ENCODE measurements around a stretch of chr15.

DNA sequence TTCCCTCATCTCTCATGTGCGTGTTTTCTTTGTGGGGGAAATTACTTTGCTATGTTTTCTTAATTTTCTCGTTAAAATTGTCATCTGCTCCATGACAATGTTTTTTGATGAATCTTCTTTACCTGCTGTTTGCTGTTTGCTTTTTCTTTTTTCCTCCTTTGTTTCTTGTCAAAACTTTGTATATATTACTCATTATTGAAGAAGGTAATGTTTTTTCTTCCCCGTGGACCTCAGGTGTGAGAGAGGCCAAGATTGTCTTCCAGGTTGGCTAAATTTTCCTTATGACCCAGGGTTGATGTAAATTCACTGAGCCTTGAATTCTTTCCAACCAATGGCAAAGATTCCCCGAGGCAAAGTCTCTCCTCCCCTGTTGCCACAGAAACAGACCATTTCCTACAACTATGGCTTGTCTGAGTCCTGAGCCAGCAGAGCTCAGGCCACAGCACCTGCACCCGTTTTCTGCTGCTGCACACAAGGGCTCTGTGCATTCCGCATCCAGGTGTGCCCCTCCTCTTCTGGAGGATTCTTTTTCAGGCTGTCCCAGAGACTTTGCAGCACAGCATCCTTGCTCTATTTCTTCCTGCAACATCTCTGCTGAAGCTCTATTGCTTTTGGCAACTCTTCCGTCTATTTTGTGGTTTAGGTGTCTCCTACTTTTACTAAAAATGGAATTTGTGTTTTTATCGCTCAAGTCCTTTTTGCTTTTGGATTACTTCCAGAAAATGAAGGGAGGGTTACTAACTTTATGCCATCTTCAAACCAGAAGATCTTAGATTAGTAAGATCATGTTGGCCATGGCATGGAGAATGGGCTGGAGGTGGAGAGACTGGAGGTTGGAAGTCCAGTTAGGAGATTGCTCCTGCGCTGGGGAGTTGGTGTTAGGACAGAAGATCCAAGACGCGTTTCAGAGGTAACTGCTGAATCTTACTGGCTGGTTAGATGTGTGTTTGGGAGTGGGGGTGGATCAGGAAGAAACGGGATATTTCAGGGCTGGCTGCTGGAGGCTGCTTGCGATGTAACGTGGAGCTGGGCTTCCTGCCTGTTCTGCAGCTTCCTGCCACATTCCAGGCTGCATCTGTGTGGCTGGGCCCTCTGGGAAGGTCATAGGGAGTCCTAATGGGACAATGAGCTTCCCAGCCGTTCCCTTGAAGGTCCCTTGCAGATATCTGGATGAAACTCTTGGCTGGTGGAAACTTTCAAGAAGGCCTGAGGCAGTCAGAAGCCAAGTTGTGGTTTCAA is 66.4 kb downstream of the NOX5 start:
- PRO-cap, result no peak

DNA sequence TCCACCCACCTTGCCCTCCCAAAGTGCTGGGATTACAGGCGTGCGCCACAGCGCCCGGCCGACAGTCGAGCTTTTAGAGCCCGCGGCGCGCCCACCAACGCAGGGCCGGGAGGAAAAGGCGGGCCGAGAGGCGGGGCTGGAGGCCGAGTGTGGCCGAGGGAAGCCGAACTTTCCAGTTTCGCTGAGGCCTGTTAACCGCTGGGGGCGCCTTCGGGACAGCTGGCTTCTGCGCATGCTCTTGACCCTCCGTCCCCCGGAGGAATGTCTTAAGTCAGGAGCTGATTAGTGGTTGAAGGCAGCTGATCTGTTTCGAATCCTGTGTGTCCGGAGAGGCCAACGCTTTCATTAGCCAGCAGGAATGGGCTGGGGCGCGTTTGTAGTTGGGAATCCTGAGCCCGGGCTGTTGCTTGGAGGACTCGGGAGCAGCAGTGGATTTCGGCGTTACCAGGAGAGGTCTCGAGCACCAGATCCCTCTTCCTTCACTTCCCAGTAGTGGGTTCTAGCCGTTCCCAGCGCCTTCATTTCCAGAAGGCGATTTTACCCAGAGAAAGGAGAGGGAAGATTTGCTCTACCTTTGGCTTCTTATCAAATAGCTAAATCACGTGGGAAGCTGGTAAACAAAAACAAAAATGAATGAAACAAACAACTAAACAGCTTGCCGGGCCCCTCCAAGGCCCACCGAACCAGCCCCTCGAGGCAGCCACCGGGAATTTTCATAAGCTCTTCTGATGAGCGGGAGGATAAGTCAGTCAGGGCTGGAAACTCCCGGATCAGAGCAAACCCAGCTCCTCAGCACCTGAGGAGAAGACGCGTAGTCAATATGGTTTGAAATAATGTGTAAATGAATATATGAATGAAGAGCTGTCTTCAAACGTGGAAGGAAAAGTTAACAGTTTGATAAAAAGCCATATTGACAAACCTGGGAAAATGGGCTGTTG is 10.3 kb downstream of the RPLP1 start:
- PRO-cap, result bidirectional peak, plus-strand start at position 348 of the sequence, minus-strand start at position 67 of the sequence

DNA sequence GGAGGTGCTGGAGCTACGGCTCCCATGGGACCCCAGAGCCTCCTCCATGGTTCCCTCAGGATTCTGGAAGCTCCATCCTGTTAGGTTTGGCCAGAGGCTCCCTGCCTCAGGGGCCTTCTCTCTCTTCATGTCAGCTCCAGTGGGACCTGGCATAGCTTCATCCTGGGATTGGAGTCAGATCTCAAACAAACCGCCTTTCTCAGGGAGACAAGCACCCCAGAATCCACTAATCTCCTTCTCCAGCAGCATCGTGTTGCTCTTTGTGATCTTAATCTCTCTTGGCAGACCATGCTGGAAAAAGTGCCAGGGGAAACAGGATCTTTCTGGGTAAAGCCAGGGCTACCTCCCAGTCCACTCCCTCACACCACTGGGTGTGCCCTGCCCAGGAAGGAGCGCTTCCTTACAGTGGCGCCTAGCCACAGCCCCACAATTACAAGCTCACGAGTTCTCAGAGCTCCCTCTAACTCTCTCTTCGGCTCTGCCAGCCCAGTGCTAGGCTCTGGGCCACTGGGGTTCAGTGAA is 32.2 kb downstream of the RPLP1 start:
- PRO-cap, result no peak

DNA sequence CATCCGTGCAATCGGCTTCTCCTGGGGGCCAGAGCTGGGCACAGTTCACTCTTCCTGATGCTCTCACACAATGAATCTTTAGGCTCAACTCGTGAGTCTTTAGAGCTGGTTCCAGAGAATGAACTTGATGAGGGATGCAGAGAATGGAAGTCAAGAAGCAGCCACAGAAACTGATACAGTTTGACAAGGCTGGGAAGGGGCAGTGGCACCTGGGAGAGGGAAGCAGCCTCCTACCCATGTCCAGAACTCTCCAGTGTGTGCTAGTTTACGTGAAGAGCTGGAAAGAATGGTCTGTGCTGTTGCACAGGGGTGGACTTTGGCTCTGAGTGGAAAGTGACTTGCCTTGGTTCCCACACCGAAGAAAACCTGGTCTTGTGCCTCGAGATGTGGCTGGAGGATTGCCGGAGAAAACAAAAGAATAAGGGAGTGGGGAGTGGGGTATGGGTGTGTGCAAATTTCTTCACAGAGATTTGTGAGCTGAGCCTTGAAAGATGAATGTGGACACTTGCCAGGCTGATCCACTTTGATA is 38.0 kb downstream of the RPLP1 start:
- PRO-cap, result no peak

- PRO-cap, result no peak
These were observed 139.2 kb downstream of the RPLP1 start for GRCh38 chr15:69591707-69592343.

- PRO-cap, result no peak
These were observed 288.9 kb downstream of the TLE3 start for GRCh38 chr15:69808764-69809363.

DNA sequence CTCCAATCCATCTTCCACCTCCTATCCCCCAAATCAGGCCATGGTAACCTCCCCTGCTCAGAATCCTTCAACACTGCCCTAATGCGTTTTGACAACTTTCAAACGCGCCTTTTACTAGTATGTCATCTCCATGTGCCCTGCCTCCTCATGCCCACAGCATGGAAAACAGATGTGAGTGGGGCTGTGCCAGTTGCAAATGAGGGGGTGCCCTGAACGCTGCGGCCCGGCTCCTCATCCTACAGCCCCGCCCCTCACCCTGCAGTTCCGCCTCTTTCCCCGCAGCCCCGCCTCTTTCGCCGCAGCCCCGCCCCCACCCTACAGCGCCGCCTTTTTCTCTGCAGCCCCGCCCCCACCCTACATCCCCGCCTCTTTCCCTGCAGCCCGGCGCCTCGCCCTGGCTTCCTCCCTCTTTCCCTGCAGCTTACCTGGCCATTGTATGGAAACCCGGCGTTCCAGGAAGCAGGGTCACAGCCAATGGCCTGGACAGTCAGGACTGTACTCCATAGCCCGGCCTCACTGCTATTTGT is 284.9 kb downstream of the TLE3 start:
- PRO-cap, result no peak

GRCh38 chr15:69996919-69997700 is 100.6 kb downstream of the TLE3 start:
- PRO-cap, result no peak

- PRO-cap, result no peak
These were observed 74.5 kb downstream of the TLE3 start for GRCh38 chr15:70023225-70023605.

- PRO-cap, result no peak
These were observed 46.6 kb downstream of the TLE3 start for GRCh38 chr15:70050841-70051743.

DNA sequence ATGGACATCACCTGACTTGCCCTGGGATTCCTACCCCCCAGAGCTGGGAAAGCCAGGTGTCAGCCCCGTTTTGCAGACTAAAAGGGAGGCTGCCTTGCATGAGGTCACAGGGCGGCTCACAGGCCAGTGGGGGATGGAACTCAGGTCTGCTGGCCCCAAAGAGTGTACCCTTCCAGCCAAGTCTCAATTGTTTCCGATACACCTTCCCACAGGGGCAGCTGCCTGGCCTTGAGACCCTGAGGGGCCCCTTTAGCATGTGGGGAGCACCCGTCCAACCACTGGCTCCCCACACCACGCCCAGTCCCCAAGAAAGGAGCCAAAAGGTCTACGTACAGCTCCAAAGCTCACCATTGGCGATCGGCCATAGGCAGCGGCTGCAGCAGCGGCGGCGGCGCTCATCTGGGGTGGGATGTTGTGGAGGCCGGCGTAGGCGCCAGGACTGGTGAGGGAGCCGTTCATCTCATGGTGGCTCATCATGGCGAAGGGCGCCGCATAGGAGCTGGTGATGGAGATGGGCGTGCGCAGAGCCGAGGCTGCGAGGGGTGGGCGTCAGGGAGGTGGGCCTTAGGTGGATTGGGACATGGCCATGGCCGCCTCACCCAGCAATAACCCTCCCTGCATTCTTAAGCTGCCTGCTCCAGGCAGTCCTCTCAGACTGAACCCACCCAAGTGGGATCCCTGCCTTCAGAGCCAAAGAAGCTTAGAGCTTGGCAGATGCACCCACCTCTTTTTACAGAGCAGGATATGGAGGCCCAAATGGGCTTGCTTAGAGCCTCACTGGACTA is 40.4 kb downstream of the TLE3 start:
- PRO-cap, result no peak

DNA sequence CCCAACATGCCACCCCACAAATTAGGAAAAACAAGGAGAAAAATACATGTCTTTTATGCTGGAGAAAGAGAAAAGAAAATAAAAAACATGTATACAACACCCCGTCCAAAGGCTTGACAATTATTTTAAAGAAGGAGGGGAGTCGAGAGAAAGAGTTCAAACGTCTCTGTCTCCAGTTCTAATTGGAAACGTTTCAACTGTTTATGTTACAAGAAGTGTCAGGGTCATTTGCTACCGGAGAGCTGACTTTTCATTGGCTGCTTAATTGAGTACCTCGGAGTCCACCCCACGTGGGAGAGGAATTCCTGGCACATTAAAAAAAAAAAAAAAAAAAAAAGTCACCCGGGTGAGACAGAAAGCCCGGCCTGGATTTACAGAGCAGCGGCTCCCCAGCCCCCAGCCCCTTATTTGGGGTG is 3.7 kb upstream of the TLE3 start:
- PRO-cap, result no peak

GRCh38 chr15:70141418-70141971 is 43.8 kb upstream of the TLE3 start:
- PRO-cap, result no peak

- PRO-cap, result no peak
These were observed 148.3 kb upstream of the TLE3 start for GRCh38 chr15:70246135-70246334.

GRCh38 chr15:70474650-70475652 is 288.4 kb downstream of the UACA start:
- PRO-cap, result bidirectional peak, plus-strand start at chr15:70474700, minus-strand start at chr15:70474499; bidirectional peak, plus-strand start at chr15:70475314, minus-strand start at chr15:70475218

DNA sequence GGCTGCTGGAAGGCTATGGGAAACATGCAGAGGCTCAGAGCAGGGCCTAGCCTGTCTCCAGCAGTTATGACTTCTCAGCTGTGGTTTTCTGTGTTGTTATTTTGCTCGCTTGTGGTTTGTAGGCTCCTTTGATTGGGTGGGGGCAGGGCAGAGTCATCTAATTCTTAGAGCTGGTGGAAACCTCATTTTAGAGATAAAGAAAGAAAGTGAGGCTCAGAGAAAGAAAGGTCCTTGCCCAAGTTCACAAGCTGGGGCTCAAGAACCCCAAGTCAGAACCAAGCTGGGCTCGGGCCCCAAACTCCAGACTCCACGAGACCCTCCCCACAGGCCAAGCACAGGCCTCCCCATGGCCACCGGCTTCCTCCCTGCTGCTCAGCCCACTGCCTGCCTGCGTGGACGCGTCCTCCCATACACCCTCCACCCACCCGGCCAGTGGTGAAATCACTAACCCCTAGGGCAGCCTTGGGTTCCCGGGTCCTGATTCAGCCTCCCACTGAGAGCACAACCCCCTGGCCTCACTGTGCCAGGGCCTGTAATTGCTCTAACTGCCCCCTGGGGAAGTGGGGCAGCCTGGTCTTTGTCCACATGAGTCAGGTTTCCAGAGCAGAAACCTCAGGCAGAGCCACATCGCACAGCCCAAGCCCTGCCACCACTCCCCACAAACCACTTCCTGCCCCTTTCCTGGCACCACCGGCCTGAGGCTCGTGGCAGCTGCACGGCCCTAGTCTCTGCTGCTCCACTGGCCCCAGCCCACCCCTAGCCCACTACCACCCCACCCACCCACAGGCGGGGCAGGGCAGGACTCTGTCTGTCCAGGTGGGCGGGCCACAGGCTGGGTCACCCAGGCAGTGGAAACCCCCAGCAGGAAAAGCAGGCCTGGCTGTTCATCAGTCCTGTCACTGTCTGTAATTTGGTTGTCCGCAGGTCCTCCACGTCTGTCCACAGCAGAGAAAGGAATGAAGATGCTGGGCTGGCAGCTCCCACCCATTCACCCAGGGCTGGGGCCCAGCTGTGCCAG is 270.7 kb downstream of the UACA start:
- PRO-cap, result no peak

- PRO-cap, result bidirectional peak, plus-strand start at chr15:70763720, minus-strand start at chr15:70763555; unidirectional peak, plus-strand start at chr15:70763932
These were observed 281 bp upstream of the UACA start for GRCh38 chr15:70763634-70764043.

GRCh38 chr15:71114722-71115192 is 514 bp upstream of the THSD4 start:
- PRO-cap, result no peak

DNA sequence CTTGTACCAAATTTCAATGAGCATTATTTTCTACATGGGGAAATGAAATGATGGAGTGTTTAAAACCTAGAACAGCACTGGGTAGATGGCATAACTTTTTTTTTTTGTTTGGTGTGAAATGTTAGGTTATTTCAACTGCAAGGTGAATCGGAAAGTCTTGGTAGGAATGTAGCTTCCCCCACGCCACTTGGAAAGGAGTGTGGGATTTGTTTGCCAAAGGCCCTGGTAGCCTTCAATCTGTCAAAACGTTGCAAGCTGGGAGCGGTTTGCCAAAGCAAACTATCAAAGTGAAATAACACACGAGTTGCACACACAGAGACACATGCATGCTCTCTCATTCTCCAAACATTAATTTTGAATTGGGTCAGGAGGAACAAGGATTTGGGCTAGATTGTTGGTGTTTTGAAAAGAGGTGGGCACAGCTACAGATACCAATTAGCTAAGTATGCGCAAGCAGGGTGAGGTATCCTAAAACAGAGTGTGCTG is 34.7 kb downstream of the THSD4 start:
- PRO-cap, result no peak

DNA sequence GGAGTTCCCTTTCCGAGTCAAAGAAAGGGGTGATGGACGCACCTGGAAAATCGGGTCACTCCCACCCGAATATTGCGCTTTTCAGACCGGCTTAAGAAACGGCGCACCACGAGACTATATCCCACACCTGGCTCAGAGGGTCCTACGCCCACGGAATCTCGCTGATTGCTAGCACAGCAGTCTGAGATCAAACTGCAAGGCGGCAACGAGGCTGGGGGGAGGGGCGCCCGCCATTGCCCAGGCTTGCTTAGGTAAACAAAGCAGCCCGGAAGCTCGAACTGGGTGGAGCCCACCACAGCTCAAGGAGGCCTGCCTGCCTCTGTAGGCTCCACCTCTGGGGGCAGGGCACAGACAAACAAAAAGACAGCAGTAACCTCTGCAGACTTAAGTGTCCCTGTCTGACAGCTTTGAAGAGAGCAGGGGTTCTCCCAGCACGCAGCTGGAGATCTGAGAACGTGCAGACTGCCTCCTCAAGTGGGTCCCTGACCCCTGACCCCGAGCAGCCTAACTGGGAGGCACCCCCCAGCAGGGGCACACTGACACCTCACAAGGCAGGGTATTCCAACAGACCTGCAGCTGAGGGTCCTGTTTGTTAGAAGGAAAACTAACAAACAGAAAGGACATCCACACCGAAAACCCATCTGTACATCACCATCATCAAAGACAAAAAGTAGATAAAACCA is 59.2 kb downstream of the THSD4 start:
- PRO-cap, result no peak